Measurements from ENCODE around the genes SMUG1, TESPA1 and MMP19.

DNA sequence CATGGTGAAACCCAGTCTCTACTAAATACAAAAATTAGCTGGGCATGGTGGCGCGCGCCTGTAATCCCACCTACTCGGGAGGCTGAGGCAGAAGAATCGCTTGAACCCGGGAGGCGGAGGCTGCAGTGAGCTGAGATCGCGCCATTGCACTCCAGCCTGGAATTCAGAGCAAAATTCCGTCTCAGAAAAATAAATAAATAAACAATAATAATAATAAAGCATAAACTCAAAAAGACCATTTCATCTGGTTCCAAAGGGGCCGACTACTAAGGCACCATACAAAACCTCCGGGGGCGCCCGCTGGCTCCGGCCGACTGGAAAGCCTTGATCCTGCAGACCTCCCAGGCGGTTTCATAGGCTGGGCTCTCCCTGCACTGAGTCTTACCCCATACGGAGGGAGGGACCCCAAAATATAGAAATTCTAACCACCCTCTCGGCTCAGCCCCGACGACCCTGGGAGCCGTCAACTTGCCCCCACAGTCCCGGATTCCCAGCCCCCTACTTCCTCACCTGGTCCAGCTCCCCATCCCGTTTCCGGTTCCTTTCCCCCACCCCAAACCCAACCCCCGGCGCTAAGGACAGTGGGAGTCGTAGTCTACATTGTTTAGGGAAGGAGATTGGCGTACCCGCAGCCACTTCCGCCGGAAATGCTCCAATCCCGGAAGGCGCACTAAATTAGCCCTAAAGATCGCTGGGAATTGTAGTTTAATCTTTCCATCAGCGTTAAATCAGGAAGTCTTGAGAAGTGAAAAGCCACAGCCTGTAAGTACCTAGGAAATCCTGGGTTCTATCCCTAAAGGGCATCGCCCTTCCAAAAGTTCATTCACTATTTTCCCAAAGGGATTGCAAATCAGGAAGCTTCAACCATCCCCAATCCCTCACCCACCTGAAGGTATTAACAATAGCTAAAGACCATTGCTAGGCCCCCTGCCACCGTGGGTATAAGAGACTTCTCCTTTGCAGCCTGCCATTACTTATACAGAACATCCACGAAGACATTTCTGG, at the start of gene SMUG1:
Gene SMUG1, minus strand, starts transcription at position 545 of the 1,005 bp plus-strand sequence.
- PRO-cap, result unidirectional peak, minus-strand start at position 530 of the sequence

GRCh38 chr12:54220196-54220617, 31.4 kb upstream of the SMUG1 start:
- PRO-cap, result no peak

- PRO-cap, result no peak
These were observed 4.1 kb downstream of the HNRNPA1 start for GRCh38 chr12:54284607-54285022.

- PRO-cap, result no peak
These were observed 6.4 kb downstream of the NFE2 start for GRCh38 chr12:54294229-54295091.

GRCh38 chr12:54351752-54352670, 12.3 kb downstream of the GPR84 start:
- PRO-cap, result no peak

GRCh38 chr12:54369225-54370010, 5.1 kb upstream of the GPR84 start:
- PRO-cap, result bidirectional peak, plus-strand start at chr12:54369484, minus-strand start at chr12:54369331; unidirectional peak, plus-strand start at chr12:54369828

DNA sequence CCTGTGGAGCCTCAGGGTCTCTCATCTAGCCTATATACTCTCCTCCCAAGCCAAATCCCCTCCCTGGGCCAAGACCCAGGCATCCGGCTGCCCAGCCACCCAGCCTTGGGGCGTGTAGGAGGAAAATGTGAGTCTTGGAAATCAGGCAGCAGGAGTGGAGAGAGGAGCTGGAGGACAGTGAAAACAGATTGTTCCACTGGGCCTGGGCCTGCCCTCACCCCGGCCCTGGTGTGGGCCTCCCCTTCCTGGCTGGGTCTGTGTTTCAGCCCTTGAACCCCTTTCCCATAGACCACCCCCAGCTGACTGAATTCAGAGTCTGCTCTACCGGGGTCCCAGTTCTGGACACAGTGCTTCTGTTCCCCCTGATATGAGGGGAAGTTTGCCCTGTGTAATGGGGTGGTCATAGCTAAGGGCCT, 6.7 kb downstream of the ITGA5 start:
- PRO-cap, result no peak

- PRO-cap, result bidirectional peak, plus-strand start at chr12:54415577, minus-strand start at chr12:54415354
These were observed 3.7 kb downstream of the ITGA5 start for GRCh38 chr12:54415165-54415995.

- PRO-cap, result no peak
These were observed 16.5 kb upstream of the ITGA5 start for GRCh38 chr12:54435431-54436016.

- PRO-cap, result no peak
These were observed 1.0 kb downstream of the PPP1R1A start for GRCh38 chr12:54587269-54587999.

GRCh38 chr12:54935171-54935771, 49.3 kb downstream of the TESPA1 start:
- PRO-cap, result no peak

DNA sequence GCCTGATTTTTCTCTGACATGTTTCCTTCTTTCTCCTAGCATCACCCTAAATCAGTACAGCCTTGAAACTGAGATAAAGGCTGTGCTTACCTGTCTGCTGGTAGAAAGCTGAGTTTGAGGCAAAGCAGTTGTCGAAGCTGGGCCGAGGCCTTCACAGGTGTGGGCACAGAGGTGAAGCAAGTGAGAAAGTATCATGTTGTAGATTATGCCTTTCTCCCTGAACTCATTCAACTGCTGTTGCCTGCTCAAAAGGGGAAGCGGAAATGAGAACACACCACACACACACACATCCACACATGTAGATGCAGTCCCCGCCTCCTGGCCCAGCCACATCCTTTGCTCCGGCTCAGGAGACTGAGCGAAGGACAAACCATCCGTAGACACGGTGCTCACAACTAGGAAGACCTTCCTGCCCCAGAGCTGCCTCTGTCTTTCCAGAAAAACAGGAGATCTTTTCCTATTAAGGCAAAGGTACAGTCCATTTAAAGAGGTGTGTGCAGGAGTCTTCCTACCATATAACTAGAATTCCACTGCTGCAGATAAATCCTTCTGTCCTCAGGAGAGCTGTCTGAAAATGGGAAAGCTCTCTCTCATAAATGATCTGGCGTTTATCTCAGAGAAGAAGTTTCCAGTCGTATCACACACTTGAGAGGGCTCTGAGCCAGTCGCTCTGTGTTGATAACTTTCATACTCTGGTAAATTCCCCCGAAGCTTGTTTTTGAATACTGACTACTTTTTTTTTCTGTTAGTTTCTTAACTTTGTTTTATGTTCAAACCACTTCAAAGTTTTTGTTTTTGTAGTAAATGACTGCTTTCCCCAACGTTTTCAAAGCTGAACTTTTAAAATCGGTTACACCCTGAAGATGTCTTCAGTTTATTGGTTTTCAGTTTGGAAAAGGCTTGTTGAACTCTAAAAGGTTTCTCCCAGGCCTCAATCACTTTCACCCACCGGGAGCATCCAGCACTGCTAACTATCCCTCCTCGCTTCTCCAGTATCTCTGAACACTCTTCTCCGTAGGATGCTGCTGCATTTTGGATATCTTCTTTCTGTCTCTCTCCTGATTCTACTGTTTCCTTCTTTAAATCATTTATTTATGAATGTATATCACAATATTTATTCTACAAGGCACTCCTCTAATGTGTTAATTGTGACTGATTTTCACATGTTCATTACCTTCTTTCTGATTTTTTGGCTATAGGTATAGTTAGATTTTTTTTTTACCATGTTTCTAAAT, at the start of gene TESPA1:
Gene TESPA1, minus strand, starts transcription at position 268 of the 1,235 bp plus-strand sequence.
- PRO-cap, result bidirectional peak, plus-strand start at position 352 of the sequence, minus-strand start at position 229 of the sequence

DNA sequence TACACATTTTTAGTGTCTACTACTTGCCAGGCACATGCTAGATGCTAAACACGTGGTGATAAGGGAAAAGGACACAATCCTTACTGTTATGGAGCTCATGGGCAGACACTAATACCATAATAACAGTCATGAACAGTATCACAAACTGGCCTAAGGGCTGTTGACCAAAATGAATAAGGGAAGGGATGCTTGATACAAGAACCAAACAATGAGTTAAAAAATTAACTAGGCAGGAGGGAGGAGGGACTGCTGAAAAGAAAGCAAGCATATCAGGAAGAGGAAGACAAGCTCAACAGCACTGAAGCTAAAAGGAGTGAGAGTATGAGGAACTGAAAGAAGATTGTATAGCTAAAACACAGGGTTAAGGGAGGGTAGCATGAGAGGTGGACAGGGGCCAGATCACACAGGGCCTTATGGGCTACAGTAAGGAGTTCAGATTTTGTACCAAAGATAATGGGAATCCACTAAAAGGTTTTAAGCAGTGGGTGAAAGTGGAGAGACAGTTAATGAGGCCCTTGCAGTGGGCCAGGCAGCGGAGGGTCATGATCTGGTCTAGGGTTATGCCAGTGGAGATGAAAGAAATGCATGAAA, 7.9 kb upstream of the METTL7B start:
- PRO-cap, result unidirectional peak, plus-strand start at position 377 of the sequence

DNA sequence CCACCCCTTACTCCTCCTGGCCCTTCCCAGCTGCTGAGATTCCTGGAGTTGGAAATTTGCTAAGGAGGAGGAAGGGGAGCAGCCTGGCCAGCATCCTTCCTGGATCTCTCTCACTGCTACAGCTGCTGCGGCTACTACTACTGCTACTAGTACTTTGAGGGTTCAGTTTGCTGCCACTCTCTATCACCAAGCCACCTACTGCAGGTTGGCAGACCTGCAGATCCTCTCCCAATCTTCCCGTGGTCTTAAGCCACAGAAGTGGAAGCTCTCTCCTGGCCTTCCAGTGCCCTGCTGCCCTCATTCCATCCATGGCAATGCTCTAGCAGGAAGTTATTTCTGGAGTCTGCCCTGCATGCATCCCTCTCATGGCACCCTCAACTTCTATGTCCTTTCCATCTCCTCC, 1.0 kb downstream of the ITGA7 start:
- PRO-cap, result bidirectional peak, plus-strand start at position 165 of the sequence, minus-strand start at position 112 of the sequence

GRCh38 chr12:55811621-55812397, 5.7 kb downstream of the SARNP start:
- PRO-cap, result no peak

DNA sequence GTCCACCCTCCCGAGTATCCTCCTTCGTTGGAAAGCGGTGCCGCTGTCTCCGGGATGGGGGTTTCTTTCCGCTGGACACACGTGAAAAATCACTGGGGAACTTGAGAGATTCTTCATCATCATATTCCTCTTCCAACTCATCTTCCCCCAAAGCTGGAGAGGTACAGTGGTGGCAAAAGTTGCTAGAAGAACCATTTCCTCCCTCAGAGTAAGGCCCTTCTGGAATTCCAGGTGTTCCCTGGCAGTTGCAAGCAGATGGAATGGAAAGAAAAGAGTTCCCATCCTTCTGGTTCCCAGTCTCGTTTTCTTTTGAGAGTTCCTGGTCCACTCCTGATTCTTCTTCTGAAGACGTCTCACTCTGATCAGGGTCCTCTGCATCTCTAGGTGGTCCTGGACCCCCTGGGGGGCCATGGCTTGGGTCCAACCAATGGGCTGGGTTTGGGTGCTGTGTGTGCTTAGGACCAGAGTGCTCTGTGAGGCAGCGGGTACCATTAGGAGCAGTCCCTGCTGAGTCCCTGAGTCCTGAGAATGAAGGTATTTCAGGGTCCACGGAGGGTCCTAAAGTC, 1.3 kb downstream of the DNAJC14 start:
- PRO-cap, result no peak

GRCh38 chr12:55842527-55843310, at the start of gene MMP19:
MMP19 (minus strand) TSS chr12:55842936.
- PRO-cap, result bidirectional peak, plus-strand start at chr12:55843055, minus-strand start at chr12:55842940

- PRO-cap, result unidirectional peak, plus-strand start at chr12:55874678
These were observed 31.7 kb upstream of the MMP19 start for GRCh38 chr12:55874261-55874952.

DNA sequence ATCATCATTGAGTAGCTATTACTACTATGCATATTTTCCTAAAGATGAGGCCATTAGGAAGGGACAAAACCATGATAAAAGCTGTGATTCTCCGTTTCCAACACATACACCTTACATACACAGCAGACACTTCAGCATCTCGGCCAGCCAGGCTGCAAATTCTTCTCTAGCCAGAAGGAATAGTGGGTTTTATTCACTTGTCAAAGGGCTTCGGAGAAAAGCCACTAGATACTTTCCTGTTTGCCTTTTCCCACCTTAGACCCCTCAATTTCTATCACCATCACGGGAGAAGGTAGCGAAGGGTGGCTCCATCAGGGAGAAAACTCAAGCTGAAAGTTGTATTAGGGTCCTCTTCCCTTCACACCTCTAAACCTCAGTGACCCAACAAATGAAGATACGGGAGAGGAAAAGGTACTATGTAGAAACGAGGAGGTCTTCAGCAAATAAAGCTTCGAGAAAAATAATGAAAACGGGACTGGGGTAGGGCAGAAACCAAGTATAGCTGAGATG, 1.4 kb downstream of the PYM1 start:
- PRO-cap, result no peak

DNA sequence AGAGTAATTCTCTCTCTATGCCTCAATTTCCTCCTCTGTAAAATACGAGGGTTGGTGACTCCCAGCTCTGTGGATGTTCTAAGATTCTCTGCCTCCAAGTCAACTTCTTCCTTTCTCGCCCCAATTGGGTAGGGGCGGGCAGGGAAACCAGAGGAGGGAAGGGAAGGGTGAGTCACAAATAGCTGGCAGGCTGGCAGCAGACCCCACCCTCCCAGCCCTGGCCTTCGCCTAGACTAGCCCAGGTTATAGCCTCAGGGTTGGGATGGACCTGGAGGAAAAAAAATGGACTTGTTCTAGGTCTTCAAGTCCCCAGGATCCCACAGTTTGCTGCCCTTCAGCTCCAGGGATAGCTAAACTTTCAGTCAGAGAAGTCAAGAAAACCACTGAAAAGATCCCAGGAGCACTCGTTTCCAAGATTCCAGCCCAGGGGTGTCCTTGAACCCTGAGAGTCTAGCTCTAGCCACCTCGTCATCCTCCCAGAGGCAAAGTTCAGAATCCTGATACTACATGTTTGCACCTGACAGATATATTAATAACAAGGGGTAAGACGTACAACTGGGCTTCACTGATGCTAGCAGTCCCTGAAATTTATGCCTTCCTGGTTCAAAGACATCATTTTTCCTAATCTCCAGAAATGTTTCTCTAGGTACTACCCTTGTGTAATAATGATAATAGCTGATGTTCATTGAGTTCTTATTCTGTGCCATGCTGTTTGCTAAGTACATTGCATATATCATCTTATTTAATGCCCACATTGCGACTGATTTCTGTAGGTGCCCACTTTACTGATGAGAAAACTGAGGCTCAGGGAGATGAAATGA, 2.5 kb downstream of the DGKA start:
- PRO-cap, result unidirectional peak, minus-strand start at position 75 of the sequence; bidirectional peak, plus-strand start at position 532 of the sequence, minus-strand start at position 452 of the sequence

All from rectum (tissue), 1 donor.